NCI-H460 (cell line): ENCODE measurements around a stretch of chr17.

DNA sequence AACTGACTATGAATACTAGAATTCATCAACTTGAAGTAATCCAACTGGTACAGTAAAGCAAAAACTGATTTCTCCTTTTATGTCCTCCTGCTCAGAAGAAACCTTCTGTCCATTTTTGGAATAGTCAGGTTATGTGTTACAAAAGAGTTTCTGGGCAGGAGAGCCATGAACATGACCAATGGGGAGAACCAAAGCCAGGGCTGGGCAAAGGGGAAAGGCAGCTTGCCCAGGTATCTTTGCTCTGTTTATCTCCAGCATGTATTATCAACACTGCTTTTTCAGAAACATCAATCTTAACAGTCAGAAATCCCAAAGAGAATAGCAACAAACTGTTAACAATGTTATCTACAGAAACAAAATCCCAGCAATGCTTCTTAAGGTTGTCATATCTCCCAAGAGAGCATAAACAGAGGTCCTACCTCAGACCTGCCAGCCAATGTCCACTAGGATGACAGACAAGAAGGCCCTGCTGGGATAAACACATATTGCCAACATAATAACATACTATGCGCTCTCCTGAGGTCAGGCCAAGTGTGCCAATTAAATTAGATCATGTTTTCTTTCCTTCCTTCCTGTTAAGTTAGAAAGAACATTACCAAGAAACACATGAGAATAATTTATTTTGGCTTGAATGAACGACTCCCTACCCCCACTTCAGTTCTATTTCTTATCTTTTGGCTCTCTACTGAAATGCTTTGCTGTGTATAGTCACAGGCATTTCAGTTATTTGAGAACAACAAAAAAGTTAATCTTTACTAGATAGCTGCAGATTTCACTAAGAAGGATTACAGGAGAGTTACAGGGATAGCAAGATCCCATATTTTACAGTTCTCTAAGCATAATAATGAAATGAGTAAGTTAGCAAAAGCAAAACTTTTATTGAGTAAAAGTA, 27.9 kb downstream of the BLMH start:
RAMPAGE:
- cytosol, long total RNA = no peak
- long total RNA = no peak
- nucleus, long total RNA = no peak

GRCh38 chr17:30380019-30380579, 1.4 kb downstream of the CPD start:
RAMPAGE:
- cytosol, long total RNA = no peak
- long total RNA = no peak
- nucleus, long total RNA = no peak

RAMPAGE:
- cytosol, long total RNA = no peak
- long total RNA = no peak
- nucleus, long total RNA = no peak
Measured at GRCh38 chr17:30465179-30466035, 11.8 kb upstream of the GOSR1 start.

GRCh38 chr17:30768567-30769166, 55.8 kb downstream of the CRLF3 start:
RAMPAGE:
- cytosol, long total RNA = no peak
- long total RNA = no peak
- nucleus, long total RNA = no peak

DNA sequence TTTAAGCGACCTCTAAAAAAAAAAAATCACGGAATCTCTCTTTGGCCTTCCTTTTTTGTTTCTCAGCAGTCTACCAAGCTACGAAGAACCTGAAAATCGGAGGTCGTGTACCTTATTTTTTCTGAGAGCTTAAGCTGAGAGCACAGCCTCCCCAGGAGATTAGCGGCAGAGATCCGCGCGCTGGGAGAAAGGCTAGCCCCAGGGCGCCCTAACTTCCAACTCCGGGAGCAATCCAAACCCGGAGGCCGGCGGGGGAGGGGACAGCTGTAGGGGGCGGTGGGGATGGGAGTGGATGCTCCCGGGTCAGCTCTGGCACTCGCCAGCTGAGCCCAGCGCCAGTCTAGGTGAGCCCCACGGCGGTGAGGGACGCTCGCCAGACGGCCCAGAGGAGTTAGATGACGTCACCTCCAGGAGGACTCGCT, 351 bp upstream of the NF1 start:
RAMPAGE:
- cytosol, long total RNA = no peak
- long total RNA = no peak
- nucleus, long total RNA = no peak

RAMPAGE:
- cytosol, long total RNA = no peak
- long total RNA = no peak
- nucleus, long total RNA = no peak
Measured at GRCh38 chr17:31128298-31128680, 33.5 kb downstream of the NF1 start.

DNA sequence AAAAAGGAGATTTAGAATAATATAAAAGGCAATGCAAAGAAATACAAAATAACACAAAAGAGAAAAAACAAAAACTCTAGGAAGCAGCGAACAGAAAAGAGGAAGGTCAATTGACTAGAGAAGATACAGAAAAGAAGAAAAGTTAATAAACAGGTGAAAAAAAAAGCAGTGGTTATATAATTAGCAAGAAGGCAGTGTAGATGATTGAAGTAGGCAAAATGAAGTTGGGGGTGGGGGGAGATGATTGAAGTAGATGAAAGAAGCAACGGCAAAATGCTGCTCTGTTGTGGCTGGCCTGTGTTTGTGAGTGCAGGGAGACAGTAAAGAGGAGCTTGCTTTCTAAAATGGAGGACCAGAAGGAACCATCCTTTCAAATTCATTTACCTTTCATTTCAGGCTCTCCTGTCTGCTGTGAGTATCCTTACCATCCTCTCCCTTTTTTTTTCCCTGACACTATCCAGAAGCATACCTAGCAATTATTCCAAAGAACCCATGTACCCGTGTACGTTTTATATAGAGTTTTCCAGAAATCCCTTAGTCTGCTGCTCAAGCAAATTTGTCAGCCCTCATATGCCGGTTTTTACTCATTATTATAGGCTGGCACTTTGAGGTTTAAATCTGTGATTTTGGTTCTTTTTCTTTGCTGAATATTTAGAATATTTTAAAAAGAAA, 3.5 kb downstream of the EVI2B start:
RAMPAGE:
- cytosol, long total RNA = no peak
- long total RNA = no peak
- nucleus, long total RNA = no peak

GRCh38 chr17:31345271-31345813, 23.9 kb upstream of the EVI2A start:
RAMPAGE:
- cytosol, long total RNA = no peak
- long total RNA = no peak
- nucleus, long total RNA = no peak

RAMPAGE:
- cytosol, long total RNA = no peak
- long total RNA = no peak
- nucleus, long total RNA = no peak
Measured at GRCh38 chr17:31479930-31480592, 88.6 kb downstream of the RAB11FIP4 start.

DNA sequence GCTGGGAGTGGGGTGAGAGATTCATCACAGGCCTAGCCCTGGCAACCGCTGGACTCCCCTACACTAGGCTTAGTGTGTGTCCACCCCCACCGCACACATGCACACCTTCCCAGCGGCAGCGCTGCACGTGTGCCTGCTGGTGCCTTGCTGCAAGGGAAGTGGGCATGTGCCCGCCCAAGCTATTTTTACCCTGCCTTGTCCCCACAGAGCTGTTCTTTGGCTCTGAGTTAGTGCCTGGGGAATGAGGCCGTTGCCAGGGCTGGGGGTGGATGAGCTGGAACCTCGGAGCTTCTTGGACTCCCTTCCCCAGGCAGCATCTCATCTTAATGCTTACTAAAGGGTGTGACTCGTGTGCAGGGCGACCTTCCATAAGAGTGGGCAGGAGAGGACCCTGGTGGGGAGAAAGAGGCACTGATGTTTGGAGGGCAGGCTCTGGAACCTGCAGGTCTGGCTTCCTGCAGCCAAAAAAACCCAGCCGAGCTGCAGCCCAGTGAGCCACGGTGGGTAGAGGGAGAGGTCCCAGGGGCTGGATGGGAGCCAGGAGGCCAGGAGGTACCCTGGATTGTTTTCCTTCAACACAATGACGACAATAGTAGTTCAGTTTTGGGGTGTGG, 118.9 kb downstream of the RAB11FIP4 start:
RAMPAGE:
- cytosol, long total RNA = no peak
- long total RNA = no peak
- nucleus, long total RNA = no peak

RAMPAGE:
- cytosol, long total RNA = no peak
- long total RNA = no peak
- nucleus, long total RNA = no peak
Measured at GRCh38 chr17:31567889-31569142, 176.8 kb downstream of the RAB11FIP4 start.

DNA sequence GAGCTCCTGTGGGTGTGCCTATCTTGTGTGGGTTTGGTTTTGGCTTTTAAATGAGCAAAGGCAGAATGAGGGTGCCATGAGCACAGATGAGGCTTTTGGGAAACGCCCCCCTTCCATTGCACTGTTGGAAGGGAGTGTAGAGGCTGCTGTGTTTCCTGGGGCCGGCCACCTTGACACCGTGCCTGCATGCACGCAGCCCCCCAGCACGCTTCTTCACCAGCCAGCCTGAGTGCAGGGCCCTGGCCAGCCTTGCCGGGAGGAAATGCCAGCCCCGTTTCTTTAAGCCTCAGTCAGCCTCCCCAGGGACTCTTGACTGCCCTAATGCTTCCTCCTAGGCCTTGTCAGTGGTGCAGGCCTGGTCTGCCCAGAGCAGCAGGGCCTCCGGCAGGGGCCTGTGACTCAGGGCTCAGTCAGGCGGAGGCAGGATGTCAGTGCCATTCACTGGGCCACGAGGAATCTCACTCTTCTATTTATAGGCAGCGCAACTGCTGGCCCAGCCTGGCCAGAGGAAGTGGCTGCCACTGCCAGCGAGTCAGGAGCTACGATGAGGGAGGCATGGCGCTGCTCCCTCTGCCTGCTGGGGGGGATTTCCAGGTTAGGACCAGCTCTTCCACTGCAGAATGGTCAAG, 205.0 kb downstream of the RAB11FIP4 start:
RAMPAGE:
- cytosol, long total RNA = no peak
- long total RNA = no peak
- nucleus, long total RNA = no peak

DNA sequence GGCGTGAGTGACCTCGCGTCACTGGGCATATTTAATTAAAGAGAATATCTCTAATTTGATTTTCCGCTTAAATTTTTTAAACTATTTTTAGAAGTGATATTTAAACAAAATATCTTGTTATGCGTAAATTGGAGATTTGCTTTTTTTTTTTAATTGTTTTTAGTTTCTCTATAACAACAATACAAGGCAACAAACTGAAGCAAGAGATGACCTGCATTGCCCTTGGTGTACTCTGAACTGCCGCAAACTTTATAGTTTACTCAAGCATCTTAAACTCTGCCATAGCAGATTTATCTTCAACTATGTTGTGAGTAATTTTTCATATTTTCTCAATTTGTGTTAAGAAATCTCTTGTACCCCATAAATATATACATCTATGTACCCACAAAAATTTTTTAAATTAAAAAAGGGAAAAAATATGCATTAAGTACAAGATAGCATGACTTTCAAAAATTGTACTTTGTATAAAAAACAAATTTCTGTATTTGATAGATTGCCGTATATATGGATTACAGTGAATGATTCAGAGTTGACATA, 13.4 kb upstream of the LRRC37B start:
RAMPAGE:
- cytosol, long total RNA = no peak
- long total RNA = no peak
- nucleus, long total RNA = no peak

RAMPAGE:
- cytosol, long total RNA = no peak
- long total RNA = no peak
- nucleus, long total RNA = no peak
Measured at GRCh38 chr17:32085230-32085526, 57.1 kb upstream of the RHOT1 start.

DNA sequence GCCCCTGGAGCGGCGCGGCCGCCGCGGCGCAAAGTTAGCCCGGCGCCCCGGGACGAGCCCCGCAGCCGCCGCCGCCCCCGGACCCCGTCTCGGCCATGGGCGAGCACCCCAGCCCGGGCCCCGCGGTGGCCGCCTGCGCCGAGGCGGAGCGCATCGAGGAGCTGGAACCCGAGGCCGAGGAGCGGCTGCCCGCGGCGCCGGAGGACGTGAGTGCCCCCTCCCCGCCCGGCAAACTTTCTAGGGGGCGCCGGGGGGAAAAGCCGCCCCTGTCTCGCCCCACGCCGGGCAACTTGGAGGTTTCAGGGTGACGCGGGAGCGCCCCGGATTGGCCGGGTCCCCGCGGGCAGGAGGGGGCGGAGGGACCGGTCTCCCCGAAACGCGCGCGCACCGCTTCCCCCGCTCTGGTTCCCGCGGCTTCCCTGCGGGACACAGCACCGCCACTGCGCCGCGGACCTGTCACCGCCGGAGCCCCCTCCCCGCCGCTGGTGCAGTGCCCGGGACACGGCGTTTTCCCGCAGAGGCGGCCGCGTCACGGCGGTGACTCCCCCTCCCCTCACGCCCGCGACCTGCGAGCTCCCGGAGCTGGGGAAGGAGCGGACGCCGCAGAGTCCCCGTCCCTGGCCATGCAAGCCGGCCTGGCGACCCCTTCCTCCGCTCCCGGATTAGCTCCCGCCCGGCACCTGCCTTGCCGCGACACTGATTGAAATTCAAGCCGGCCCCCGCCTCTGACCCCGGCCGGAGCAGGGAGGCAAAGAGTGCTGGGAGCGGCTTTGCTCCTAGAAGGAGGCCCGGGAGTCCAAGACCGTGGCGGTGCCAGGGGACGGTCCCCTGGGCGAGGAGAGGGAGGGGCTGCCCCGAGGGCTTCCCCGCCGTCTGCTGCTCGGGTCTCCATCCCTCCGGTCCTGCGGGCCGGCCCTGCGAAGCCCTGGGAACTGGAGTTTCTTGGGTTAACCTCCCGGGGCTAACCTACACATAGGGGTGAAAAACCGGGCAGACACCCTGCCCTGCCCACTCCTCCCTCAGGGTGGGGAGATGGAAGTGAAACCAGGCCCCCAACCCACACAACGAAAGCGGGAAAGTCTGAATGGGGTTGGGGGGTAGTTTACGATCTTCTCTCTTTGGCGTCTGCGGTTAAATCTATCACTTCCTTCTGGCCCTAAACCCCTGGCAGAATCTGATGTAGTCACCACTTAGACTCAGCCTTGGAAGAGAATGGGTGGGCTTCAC, 876 bp downstream of the RHBDL3 start:
RAMPAGE:
- cytosol, long total RNA = no peak
- long total RNA = no peak
- nucleus, long total RNA = no peak

GRCh38 chr17:32496213-32496702, 9.5 kb downstream of the CDK5R1 start:
RAMPAGE:
- cytosol, long total RNA = no peak
- long total RNA = no peak
- nucleus, long total RNA = no peak

RAMPAGE:
- cytosol, long total RNA = no peak
- long total RNA = no peak
- nucleus, long total RNA = no peak
Measured at GRCh38 chr17:32604496-32605479, 118.0 kb downstream of the CDK5R1 start.

DNA sequence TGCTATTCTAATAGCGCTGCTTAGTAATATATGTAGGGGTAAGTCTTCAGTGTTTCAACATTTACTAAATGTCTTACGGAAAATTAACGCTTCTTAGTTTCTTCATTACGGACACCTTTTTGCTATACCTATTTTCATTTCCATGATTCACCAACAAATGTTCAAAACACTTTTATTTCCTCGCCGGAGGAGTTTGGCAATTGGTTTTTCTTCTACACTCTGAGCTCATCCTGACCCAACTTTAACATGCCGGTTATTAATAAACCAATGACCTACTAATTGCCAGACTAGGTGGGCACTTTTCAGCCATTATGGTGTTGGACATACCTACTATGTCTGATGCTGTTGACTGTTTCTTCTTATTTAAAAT, 182.9 kb downstream of the MYO1D start:
RAMPAGE:
- cytosol, long total RNA = no peak
- long total RNA = no peak
- nucleus, long total RNA = no peak

DNA sequence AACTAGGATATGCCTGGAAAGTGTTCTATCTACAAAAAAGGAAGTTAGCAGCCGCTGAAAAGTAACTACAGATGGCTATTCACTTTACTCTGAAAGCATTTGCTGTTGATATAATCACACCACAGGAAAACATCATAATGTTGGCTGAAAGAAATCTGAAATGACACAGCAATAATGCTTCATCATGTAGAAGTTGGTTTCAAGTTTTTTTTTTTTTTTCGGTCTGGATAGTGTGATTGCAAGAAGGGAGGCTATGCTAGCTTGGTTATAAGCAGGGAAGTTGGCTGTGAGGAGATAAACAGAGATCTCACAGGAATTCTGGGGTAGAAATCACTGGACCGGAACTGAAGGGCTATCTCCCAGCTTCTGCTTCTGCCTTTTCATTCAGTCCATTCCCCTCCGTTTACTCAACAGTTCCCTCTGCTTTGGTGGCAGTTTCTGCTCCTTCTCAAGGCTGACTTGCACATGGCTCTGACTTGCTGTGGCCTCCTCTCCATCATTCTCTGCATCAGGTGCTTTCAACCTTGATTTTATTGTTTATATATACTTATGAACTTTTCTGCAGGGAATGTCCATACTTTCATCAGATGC, 57.8 kb downstream of the MYO1D start:
RAMPAGE:
- cytosol, long total RNA = no peak
- long total RNA = no peak
- nucleus, long total RNA = no peak

GRCh38 chr17:32835173-32835842, 41.6 kb downstream of the MYO1D start:
RAMPAGE:
- cytosol, long total RNA = no peak
- long total RNA = no peak
- nucleus, long total RNA = no peak